CD14-positive monocyte (primary cell): ENCODE results near the gene FAM76B.

DNA sequence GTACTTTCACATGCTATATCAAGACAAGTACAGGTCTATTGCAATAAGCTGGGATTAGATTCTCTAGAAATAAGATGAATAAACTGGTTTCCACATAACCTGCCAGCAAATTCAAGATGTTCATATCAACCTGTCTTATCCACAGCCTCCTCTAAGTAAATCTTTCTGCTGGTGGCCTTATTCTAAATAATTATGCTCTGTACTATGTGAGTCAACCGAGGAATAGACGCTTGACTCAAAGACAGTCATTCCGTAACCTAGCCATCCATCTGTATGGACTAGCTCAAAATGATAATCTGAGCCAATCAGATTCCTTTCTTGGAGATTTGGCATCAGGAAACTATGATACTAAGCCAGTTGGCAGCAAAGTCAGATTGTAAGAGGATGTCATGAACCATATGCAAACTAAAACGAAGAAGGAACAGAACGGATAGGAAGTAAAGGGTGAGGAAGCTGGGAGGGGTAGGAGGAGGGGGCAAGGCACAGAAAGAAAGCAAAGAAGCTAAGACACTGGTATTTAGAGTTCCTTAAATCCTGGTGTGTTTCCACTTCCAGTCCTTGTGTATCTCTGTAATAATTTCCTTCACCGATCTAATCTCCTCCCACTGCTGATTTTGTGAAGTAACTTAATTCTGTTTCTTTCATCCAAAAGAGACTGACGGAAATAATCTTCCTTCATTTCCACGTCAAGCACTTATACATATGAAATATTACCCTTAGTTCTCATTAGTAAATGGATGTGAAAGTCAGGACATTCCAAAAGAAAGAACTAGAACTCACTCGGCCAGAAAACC is 10.7 kb upstream of the SESN3 start:
- CAGE, long polyA plus RNA = no peak

GRCh38 chr11:95590060-95590423 is 199.5 kb downstream of the FAM76B start:
- CAGE, long polyA plus RNA = no peak

DNA sequence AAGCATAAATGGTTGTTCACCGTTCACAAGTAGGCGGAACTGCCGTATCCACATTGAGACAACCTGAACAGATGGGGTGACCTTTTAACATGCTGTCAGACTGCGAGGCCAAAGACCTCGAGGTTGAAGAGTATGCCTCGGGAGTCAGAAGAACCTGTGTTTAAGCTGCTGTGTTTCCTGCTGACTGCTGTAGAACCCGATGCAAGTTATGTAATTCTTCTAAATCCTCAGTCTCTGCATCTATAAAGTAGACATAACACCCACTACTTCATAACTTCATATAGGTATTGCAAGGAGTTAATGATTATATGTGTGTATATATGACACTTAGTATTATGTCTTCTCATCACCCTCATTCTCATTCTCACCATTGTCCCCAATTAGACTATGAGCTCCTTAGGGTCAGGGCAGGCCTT is 199.2 kb downstream of the FAM76B start:
- CAGE, long polyA plus RNA = no peak

DNA sequence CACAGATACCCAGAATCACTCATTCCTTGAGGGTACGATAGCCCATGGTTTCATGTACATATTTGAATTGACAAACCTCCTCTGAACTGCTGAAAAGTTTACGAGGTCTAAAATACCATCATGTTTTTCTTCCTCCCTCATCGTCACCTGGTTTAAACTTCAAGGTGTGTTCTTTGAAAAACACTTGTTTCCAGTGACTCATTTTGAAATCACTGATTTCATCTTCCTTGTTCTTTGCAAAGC is 100.8 kb downstream of the FAM76B start:
- CAGE, long polyA plus RNA = no peak

DNA sequence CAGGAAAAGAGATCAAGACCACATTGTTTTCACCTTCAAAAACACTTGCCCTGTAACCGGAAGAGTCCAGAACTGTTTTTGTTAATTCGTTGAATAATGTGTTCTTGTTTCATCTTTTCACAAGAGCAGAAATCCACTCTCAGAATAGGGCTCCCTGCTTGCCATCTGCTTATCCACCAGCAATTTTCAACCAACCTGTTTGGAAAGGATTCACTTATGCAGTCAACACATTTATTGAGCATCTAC is 100.6 kb downstream of the FAM76B start:
- CAGE, long polyA plus RNA = no peak

GRCh38 chr11:95700428-95700855 is 89.1 kb downstream of the FAM76B start:
- CAGE, long polyA plus RNA = no peak

- CAGE, long polyA plus RNA = no peak
Measured at GRCh38 chr11:95703129-95703448, 86.5 kb downstream of the FAM76B start.

GRCh38 chr11:95785957-95786741 is 3.4 kb downstream of the FAM76B start:
- CAGE, long polyA plus RNA = no peak

DNA sequence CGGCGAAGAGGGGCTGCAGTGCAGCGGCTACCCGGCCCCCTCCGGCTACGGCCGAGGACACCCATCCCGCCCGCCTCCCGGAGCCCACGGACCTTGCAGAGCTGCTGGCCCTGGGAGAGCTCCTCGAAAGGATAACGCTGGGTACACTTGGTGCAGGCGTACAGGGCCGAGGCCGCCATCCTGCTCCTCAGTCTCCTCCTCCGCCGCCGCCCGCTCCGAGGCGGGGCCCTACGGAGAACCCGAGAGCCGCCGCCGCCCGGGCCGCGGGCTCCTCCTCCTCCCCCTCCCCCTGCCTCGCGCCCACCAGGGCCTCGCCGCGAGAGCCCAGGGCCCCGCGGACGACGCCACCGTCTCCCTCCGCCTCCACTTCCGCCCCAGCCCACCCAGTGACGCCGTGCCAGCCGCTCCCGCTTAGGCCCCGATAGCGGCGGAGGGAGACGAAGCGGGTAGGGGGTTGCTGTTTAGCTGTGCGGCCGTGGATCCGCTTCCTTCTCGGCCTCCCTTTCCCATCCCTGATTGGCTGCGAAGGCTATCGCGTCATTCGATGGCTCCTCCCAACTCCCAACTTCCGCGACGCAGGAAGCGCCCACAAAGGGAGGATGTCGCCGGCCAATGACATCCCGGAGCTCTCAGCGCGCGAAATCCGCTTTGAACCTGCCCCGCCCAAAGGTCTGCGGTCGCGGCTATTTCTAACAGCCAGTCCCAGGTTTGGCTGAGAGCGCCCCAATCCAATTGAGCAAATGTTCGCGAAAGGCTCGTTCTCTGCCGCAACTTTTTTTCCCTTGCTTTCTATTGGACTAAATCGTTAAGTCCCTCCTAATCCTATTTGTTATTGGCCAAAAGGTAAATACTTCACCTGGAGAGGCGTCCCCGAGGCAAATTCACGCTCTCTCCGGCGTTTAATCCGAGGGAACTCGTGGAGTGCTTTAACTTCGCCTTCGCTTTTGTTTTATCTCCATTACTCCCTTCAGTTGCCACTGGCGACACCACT is at the start of gene FAM76B:
TSS of gene FAM76B (minus strand) at position 483 of the 991 bp plus-strand sequence.
- CAGE, long polyA plus RNA = no peak

- CAGE, long polyA plus RNA = no peak
Measured at GRCh38 chr11:95827571-95828181, 37.4 kb downstream of the CEP57 start.

DNA sequence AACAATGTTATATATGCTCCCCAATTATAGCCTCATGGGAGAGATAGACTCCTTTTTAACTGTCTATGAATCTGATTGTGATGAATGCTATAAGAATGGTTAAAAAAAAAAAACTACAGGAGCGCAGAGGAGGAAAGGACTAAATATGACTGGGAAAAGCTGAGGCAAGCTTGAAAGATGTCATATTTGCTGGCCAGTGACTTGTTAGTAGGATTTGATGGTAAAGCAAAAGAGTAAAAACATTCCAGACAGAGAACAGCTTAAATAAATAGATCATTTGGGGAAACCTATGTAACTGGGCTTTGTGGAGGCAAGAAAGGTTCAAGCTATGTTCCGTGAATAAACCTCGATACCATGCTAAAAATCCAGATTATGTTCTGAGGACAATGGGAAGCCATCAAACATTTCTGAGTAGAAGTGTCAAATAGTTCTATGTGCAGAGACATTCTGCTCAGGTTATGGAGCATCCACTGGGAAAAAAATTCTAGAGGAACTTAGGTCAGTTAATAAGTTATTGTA is 24.3 kb downstream of the MTMR2 start:
- CAGE, long polyA plus RNA = no peak

DNA sequence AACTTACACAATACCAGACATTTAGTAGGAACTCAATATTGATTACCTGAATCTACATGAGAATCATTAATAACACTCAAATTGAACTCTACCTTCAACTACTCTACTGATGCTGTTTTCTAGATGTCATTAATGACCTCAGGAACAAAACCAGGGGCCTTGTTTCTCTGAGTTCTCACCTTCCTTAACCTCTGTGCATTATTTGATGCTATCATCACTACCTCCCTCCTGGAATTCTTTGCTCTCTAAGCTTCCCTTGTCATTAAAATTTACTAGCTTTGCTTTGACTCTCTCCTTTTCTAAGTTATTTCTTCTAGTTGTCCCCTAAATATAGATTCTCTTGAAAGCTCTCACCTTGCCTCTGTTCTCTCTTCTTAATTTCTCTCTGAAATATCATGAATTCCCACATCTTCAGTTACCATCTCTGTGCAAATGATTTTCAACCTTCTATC is 23.1 kb downstream of the MTMR2 start:
- CAGE, long polyA plus RNA = no peak

DNA sequence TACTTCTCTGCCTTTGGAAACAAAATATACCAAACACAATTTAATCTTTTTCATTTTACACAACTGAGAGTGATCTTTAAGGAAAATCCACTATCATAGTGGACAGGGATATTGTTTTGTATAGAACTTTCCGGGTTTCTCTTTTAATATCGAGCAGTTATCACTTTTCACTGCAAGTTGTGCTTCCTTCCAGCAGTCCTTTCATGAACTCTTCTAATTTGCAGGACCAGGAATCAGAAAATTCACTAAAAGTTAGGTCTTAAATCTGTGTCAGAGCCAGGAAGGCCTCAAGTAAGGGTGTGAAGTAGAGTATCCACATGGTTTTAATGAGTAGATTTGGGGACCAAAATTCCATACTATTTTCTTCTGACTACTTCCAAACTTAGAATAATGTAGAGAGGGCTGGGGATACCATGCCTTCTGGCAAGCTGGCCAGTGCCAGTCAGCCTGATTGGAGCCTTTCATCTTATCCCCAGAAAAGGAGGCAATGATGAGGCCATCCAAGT is 133.9 kb upstream of the MTMR2 start:
- CAGE, long polyA plus RNA = no peak

GRCh38 chr11:96151544-96152104 is 191.4 kb downstream of the MAML2 start:
- CAGE, long polyA plus RNA = no peak

DNA sequence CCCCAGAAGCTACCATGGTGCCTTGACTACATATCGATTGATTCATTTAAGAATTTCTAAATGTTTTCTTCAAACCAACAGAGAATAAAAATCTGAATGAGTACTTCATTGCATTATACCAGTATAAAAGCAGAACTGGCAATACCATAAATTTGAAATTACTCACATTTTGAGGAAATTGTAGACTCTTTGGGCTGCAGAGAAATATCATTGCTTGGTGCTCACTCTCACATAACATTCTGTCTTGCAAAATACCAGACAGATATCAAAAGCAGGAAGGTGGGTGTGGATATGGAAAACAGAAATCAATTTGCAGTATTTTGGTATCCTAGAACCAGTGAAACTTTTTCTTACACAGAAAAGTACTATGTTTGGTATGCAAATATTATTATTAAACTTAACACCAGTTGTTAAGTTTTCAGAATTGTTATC is 113.4 kb downstream of the MAML2 start:
- CAGE, long polyA plus RNA = no peak

DNA sequence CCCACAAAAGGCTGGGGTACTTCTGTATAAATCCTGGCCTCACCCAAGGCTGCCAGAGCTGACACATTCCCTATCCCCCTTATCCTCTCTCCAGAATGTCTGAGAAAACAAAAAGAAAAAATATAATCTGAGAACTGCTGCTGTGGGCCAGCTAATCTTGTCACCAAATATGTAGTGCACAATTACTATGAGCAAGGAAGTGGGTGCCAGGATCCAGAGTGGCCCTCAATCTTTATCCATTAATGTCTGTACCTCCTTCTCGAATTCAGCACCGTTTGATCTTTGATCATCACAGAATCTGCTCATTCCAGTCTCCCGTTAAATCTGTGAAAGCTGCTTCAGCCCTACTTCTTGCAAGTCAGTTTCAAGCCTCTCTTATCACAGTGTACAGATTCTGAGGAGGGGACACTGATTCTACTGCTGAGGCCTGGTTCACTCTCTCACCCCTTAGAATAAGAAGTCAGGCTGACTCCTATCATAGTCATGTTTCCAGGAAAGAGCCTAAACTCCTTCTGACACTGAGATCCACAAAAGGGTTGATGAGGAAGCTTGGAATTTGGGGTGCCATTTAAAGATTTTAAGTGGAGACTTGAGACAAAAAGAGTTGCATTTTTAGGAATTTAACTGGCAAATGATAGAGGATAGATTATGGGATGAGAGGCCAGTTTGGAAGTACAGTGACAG is 39.1 kb downstream of the MAML2 start:
- CAGE, long polyA plus RNA = no peak

DNA sequence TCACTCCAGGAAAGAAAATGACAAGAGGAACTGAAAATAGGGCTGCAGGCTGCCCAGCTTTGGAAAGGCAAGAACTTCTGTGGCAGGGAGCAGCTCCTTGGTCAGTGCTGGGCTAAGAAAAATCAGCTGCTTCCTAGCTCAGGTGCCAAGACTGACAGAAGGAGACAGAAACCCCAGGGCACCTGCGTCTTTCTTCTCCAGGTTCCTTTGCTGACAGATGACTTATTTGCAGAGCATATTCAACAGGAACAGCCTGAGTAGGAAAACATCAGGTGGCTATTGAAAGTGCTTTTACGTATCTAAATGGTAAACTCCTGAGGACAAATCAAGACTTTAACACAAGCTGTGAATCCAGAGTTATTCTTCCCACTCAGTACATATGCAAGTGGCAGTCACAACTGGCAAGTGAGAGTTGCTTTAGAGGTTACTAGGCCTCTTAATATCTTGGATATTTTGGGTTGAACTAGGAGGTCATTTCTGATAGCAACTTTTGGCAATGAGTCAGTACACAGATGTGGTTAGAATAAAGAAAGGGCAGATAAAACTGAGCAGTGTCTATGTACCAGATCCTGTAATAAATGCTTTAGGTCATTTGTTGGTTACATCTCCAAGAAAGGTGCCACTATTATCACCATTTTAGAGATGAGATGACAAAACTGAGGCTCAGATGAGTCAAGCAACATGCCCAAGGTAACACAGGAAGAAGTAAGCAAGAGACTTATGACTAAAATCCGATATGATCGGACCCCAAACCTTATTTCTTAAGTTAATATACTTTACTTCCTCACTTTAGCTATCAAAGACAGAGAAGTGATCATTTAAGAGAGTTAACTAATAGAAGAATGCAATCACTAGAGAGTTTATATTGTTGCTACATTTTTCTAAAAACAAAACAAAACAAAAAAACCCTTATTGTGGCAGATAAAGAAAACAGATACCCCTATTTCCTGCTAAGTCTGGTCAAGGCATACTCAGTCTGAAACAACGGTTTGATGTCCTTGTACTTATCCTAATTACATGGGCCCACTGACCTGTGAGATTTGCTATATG is 25.1 kb downstream of the MAML2 start:
- CAGE, long polyA plus RNA = no peak

DNA sequence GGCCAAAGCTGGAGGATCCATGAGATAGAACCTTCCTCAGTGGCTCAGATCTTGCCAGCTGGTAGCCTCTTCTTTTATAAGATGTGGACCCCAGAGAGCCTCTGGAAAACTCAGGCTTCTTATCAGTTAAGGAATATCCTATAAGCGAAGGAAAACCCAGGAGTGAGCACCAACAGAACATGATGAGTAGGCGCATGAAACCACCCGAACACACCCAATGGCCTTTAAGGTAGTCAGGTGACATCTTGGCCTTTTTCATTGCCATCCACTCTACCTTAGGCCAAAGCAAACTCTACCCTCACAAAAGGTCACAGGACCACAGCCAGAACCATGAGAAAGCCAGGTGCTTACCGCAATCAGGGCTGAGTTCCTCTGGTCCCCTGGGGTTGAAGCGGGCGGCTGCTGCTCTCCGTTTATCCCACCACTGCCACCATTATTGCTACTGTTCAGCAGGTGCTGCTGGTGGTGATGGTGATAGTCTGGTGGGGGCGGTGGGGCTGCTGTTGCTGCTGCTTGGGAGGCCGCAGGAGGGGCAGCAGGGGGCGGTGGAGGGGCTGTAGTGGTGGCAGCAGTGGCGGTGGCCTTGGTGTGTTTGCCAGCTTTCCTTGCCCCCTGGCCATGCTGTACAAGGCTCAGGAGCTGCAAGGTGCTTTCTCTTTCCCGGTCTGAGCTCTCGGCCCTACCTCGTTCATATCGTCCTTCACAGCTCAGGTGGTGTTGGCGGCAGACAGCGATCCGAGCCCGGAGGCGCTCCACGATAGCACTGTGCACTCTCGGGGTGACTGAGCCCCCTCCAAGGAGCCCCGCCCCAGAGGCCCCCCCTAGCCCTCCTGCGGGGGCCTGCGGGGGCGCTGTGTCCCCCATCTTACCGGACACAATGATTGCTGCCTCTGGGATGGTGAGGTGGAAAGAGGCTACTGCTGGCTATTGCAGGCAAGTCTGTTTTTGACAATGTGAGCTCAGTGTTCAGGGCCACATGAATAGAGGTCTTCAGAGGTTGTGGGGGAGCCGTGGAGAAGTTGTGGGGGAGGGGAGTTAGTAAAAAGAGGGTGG is 1.6 kb downstream of the MAML2 start:
- CAGE, long polyA plus RNA = no peak

GRCh38 chr11:96383890-96384600 is 5.7 kb downstream of the CCDC82 start:
- CAGE, long polyA plus RNA = no peak

DNA sequence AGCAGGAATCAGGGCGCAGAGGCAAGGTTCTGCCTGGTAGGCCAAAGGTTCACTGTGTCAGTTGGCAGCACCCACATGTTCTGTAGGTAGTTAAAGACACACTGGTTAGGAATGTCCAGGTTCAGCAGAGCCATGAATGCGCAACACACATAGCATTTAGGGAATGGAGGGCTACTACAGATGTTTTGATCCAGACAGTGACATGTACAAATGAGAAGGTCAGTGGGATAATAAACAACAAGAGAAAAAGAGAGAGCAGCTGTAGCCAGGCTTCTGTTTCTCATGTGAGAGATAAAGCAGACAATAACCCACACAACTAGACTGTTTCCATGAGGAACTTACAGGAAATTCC is 56.2 kb upstream of the ARHGAP42 start:
- CAGE, long polyA plus RNA = no peak